ENCODE data around the gene ADD3.

GRCh38 chr10:104298068-104298800 is 29.2 kb downstream of the GSTO2 start:
- RRBS = no CpG with 5 or more reads among the region's 9 CpGs

- RRBS = 4% methylated on average over 3 of the region's 12 CpGs
Measured at GRCh38 chr10:104299916-104300629, 31.1 kb downstream of the GSTO2 start.

- RRBS = no CpG with 5 or more reads among the region's 6 CpGs
Measured at GRCh38 chr10:104313184-104313605, 25.1 kb downstream of the ITPRIP start.

DNA sequence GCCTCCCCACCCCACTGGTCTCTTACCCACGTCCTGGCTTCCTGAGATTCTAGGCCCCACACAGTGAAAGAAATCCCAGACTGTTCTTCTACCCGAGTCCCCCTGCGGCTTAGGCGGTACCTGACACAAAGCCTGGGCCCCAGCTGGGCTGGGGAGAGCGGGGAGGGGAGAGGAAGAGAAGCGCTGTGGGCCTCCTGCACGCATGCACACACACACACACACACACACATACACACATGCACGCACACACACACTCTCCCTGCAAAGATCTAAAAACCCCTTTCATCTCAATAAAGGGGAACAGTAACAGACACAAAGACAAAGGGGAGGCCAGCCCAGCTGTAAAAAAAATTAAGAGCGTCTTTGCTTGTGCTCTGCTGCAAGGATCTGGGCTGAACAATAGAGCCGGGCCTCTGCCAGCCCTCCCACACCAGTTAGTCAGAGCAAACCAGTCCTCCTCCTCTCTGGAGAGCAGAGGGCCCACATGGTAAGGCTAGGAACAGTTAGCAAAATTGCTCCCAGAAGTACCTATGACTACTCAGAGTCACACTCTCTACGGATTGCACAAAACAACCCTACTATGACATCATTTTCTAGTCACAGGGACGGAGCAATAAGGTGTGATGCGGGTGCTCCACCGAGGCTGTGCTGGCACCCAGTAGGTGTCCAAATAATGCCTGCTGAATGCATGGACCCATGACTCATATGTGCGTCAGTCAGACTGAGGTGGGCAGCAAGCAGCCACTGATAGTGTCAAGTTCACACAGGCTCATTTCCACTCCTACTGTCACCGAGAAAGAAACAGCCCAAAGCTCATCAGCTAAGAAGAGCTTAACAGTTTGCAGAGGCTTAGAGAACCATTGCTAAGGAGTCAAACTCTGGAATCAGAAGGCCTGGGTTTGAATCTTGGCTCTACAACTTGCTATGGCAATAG is 9.2 kb downstream of the ITPRIP start:
- RRBS = no CpG with 5 or more reads among the region's 16 CpGs

- RRBS = no CpG with 5 or more reads among the region's 11 CpGs
Measured at GRCh38 chr10:104342616-104343346, 4.5 kb upstream of the ITPRIP start.

GRCh38 chr10:104447163-104447946 is 93.7 kb downstream of the CFAP58 start:
- RRBS = no CpG with 5 or more reads among the region's 12 CpGs

- RRBS = no CpG with 5 or more reads among the region's 2 CpGs
Measured at GRCh38 chr10:106973464-106973805, 191.1 kb downstream of the SORCS1 start.

DNA sequence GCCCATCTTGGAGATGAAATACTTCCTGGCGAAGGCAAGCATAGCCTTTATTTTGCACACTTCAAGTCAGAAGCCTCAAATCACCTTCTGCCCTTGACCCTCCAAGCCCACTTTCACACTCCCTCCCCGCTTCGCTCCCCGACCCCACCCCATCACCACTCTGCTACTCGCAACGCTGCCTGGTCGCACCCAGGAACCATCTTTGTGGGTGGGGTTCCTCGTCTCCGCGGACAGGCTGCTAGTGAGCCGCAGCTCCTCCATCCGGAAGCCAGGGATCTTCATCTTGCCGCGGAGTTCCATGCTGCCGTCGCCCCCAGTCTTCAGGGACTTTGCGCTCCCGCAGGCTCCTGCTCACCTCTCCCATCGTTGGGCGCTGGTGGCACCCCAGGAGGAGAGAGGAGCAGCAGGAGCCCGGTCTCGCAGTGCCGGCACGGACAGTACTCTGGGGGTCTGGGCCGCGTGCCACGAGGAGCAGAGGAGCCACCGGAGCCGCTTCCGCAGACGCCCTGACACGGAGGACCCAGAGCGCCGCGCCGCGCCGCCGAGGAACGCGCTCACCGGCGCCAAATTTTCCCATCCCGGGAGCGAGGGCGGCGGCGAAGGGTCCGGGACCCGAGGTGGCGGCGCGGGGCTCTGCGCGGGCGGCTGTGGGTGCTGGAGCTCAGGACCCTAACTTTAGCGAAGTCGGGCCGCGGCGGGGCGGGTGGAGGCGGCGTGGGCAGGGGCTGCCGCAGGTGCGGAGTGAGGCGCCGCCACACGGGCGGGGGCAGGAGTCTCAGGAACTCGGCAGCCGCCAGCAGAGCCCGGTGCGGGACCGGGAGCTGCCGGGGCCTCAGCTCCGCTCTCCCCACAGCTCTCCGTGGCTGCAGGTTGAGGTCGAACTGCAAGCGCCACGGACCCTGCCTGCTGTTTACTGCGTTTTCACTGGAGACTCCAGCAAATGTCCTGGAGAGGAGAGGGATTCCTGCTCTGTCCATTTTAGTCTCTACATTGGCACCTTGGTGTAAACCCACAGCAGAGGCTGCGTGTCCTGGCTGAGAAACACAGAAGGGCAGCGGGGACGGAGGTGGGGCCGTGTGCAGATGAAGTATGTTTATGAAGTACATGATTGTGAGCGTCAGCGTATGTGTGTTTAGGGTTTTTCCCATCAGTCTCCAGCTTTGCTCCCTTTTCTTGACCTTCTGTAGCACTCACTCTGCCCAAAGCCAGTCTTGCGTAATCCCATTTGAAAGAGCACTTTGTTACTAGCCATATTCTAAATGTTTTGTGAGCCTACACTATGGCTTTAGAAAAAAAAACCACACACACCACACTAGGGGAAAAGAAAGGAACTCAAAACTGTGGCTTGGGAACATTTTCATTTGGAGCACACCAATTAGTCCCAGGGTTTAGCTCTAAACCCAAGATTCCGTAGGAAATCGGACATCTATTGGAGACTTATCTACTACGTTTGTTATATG is 750.3 kb upstream of the SORCS1 start:
- RRBS = 6% methylated on average over 20 of the region's 92 CpGs

GRCh38 chr10:109899962-109900403 is 23.3 kb downstream of the XPNPEP1 start:
- RRBS = no CpG with 5 or more reads among the region's 5 CpGs

DNA sequence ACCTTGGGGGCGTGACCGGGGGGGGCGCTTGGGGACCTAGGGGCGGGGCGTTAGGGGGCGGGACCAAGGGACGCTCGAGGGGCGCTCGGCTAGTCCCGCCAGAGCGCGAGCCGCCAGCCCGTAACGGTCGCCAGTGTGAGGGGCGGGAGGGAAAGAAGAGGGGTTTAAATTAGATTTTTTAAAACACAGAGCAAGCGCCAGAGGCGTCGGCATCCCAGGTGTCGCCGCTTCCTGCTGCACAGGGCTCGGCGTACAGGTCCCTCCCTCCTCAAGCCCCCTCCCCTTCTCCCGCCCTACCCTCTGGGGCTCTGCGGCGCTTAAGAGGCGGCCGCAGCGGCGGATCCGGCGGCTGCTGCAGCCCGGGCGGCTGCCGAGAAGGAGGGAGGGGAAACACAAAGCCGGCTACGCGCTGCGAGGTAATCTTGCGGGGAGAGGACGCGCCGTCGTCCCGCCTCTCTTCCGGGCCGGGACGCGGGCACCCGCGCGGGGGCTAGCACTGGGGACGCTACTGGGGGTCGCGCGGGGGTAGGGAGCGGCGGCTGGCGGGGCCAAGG is at the start of gene ADD3:
TSS of gene ADD3 (plus strand) at position 101 of the 554 bp plus-strand sequence.
- RRBS = 2% methylated on average over 19 of the region's 61 CpGs

DNA sequence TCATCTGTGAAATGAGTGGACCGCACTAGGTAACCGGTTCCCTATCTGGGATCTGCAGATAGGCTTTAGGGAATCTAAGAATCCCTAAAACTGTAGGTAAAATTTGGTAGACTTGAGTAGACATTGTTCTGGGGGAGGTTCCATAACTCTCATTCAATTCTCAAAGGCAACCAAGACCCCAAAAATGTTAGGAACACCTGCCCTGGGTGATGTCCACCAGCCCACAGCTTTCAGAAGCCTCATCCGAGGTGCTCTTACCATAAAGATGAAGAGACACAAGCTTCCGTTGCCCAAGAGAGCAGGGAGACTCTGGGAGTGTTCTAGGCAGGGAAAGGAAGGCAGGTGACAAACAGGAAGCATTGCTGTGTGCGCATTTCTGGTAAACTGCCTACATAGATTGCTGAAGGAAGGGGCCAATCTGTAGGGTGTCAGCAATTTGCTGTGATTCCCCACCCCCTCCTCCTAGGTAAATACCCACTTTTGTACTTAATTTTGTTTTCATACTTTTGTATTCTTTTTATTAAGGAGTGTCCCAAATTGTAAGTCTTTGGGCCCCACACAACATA is 51.2 kb upstream of the SMNDC1 start:
- RRBS = no CpG with 5 or more reads among the region's 5 CpGs

GRCh38 chr10:110356354-110357231 is 51.9 kb upstream of the SMNDC1 start:
- RRBS = no CpG with 5 or more reads among the region's 25 CpGs

GRCh38 chr10:110392655-110393469 is 88.1 kb upstream of the SMNDC1 start:
- RRBS = no CpG with 5 or more reads among the region's 14 CpGs

GRCh38 chr10:110436491-110436948 is 61.2 kb upstream of the DUSP5 start:
- RRBS = no CpG with 5 or more reads among the region's 7 CpGs

DNA sequence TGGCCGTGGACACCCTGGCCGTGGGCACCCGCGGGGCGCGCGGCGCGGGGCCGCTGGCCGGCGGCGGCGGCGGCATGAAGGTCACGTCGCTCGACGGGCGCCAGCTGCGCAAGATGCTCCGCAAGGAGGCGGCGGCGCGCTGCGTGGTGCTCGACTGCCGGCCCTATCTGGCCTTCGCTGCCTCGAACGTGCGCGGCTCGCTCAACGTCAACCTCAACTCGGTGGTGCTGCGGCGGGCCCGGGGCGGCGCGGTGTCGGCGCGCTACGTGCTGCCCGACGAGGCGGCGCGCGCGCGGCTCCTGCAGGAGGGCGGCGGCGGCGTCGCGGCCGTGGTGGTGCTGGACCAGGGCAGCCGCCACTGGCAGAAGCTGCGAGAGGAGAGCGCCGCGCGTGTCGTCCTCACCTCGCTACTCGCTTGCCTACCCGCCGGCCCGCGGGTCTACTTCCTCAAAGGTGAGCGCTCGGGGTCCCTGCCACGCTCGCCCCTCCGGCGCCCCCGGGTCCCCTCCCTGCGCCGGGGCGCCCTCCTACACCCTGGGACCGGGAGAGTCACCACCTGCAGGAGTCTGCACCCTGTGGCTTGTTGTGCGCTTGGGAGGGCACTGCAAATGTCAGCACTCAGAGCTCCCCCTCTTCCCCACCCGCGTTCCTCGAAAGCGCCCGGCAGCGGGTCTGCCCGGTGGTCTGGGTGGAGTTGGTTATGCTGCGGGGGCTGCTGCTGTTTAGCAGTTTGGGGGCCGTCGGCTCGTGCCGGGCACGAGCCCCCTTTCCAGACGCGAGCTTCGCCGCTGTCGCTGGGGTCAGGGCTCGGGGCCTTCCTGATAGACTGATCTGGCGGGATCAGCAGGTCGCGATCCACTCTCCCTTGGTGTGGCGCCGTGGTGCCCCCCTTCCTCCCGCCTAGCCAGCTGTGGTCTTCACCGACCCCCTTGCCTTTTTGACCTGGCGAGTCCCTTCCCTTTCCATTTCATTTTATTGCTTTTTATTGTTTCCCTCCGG is 640 bp downstream of the DUSP5 start:
- RRBS = 1% methylated on average over 38 of the region's 115 CpGs

- RRBS = no CpG with 5 or more reads among the region's 8 CpGs
Measured at GRCh38 chr10:110509093-110509545, 11.4 kb downstream of the DUSP5 start.

DNA sequence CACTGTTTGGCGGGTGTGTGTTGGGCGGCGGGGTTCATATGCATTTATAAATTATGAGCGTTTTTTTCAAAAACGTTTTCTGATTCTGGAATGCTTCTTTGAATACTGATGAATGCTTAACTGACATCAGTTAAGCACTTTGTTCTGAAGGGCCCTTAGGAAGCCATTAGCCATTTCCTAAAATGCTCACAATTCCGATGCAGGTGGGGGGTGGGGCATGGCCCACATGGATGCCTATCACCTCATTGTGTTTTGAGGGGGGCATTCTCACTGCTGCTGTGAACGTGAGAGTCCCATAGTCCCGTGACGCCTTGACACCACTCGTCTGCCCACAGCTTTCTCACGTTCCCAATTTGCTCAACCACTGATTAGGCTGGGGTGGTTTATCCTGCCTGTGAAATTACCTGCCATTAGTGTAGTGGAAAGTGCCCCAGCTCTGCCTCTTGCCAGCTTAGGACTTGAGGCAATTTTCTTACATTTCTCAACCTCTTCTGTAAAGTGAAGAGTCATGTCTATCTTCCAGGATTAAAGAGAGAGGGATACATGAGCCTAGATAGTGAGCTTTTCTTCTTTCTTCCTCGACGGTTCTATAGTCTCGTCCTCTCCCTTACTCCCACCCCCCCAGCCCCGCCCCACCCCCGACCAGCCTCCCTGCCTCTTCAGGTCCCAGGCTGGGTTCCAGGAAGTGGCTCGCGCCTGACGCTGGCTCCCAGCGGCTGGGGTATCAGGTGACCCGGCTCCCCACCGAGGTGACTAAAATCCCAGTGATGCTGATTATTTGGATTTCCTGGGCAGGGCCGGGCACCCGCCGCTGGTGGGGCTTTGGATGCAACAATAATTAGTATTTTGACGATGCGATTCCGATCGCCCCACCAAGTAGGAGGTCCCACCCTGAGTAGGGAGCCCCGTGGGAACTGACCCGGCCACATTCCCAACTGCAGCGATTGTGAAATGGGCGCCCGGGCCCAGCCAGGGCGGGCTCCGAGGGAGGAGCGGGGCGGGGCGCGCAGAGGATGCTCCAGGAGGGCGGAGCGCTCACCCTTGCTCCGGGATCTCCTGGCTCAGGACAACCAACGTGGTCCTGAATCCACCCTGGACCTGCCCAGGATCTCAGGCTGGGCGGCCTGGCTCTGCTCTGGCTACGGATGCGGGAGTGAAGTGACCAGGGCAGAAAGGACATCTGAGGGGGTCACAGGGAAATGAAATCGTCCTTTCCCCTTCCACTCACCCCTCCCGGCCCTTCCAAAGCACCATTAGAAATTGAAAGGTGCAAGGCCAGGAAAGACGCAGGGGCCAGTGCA is 32.2 kb downstream of the DUSP5 start:
- RRBS = 5% methylated on average over 7 of the region's 50 CpGs

- RRBS = no CpG with 5 or more reads among the region's 6 CpGs
Measured at GRCh38 chr10:110545955-110546434, 21.5 kb upstream of the SMC3 start.

GRCh38 chr10:110636605-110637557 is 7.3 kb upstream of the RBM20 start:
- RRBS = no CpG with 5 or more reads among the region's 8 CpGs

GRCh38 chr10:110664846-110665595 is 20.9 kb downstream of the RBM20 start:
- RRBS = no CpG with 5 or more reads among the region's 7 CpGs

Measured in AG09309 (cell line).